Measurements from ENCODE around the genes GALNT11 and KMT2C.

DNA sequence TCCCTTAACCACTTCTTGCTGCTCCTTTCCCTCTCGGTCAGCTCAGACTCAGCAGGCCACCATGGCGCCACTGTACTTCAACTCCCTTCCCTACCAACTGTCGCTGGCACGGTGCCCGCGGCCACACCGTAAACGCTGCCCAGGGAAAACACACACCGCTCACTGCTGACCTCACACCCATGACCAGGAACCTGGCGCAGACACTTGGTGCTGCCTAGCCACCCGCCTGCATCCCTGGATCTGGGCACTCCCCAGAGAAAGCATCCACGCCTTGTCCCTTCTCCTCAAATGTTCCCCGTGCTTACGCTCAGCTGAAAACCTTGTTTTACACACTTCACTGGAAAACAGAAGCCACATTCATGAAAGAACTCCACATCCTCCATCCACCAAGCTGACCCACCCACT, 28.4 kb upstream of the CRYGN start:
- PRO-cap: no peak

- PRO-cap: unidirectional peak, minus-strand start at chr7:151520785; unidirectional peak, minus-strand start at chr7:151520905
Measured at GRCh38 chr7:151520731-151521100, 1.0 kb upstream of the RHEB start.

DNA sequence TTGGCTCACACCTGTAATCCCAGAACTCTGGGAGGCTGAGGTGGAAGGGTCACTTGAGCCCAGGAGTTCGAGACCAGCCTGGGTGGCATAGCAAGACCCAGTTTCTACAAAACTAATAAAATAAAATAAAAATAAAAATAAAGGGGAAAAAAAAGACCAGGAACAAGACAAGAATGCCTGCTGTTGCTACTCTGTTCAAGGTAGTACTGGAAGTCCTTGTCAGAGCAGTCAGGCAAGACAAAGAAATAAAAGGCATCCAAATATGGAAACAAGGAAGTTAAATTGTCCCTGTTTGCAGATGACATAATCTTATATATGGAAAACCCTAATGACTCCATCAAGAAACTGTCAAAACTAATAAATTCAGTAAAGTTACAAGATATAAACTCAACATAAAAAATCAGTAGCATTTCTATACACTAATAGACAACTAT, 76.2 kb upstream of the RHEB start:
- PRO-cap: no peak

DNA sequence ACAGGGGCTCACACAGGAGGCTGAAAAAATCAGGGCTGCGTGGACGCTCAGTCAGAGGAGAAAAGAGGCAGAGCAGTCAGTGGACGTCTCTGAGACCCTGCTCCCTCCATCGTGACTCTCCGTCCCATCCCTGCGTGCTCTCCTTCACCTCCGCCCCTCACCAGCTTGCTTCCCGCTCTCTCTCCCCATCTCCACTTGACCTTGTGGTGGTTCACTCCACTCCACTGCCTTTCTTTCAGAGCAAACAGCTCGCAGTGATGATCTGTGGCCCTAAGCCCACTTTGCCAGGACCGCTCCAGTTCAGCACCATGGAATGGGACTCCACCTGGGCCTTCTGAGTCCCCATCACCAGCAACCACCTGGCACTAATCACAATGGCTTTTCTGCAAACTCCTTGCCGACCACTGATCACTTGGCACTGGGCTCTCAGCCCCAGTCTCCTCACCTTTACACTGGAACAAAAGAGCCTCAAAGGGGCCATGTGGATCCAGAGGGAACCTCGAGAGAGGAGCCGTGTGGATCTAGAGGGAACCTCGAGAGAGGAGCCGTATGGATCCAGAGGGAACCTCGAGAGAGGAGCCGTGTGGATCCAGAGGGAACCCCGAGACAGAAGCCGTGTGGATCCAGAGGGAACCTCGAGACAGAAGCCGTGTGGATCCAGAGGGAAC, 94.9 kb upstream of the RHEB start:
- PRO-cap: no peak

DNA sequence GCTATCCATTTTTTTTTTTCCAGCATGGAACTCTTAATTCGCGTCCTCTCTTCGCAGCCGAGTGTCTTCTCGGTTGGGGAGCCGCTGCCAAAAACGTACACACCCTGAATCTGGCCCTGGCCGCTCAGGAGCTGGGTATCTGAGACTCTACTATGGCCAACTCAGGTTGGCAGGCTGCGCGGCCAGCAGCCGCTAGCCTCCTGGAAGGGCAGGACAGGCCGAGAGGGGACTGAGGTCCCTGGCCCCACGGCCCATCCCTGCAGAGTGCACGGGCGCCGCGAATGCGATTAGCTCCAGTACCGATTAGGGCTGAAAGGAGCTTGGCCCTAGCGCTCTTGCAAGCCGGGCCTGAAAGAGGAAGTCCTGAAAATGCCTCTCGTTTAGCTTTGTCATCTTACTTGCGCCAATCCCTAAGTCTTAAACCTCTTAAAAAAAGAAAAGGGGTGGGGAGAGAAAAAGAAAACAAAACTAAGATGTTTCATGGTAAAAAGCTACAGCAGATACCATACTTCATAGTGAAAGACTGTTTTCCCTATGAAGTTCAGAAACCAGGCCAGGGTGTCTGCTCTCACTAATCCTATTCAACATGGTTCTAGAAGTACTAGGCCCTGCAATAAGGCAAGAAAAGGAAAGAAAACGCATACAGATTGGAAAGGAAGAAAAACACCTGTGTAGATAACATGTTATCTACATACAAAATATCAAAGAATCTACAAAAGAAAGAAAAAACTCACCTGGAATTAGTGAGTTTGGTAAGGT, 113.3 kb upstream of the RHEB start:
- PRO-cap: unidirectional peak, minus-strand start at position 266 of the sequence

DNA sequence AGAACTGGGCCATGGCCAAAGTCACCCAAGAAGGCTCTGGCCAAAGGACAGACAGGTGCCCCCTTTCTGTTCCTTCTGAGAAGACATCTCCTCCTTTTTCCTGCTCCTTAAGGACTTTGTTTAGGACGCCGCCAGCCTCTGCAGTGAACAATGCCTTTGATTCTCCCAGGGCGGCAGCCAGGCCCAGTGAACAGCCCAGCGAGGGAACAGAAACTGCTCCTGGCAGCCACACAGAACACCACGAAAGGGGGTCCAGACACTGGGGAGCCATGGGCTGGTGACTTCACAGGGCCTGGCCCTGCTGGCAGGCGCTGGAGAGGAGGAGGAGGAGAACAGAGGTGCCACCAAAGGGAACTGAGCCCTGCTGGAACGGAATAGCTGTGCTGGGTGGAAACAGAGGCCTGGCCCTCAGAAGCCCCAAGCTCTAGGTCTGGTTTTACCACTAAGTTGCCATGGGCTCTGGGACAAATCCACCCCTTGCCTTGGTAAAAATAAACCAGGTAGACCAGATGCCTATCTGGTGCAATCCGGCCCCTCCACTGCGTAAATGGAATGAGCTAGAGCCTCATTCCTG, 163.3 kb upstream of the RHEB start:
- PRO-cap: no peak

DNA sequence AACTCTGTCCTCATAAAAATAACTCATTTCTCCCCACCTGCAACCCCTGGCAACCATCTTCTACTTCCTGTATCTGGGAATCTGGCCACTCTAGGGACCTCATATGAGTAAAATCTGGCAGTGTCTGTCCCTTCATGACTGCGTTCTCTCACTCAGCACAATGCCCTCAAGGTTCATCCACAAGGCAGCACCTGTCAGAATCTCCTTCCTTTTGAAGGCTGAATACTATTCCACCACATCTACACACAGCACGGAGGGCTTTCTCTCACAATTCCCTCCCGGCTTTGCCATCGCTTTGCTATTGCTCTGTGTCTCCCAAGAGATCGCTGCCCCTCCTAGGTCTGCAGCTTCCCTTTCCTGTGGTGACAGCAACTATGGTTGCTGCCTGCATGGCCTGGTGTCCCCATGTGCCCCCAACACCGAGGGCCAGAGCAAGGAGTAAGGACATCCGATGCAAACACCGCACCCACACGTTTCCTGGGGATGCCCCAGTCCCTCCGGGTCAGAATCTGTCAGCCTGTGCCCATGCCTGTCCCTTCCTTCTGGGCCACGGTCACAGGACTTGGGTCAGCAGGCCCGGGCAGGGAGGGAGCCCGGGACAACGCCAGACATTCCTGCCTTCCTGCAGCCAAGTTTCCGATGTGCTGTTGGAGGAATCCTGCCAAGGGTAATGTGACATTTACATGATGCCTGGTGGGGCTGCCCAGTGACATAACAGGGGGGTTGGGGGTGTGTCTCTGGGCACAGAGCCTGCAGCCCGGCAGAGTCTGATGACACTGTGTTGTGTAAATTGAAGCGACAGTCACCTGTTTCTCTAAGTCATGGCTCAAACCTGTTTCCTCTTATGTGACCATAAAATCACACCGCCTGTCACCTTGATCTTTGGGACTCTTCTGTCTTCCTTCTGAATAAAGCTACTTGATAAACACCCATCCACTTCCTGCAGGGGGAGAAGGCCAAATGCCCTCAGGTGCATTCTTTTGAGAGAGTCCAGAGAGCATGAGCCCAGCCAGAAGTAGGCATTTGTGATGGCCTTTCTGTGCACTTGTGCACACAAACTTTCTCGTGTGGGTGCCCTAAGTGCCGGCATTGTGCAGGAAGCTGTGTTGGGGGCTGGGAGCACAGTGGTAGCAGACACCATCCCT, 175.1 kb upstream of the RHEB start:
- PRO-cap: no peak

DNA sequence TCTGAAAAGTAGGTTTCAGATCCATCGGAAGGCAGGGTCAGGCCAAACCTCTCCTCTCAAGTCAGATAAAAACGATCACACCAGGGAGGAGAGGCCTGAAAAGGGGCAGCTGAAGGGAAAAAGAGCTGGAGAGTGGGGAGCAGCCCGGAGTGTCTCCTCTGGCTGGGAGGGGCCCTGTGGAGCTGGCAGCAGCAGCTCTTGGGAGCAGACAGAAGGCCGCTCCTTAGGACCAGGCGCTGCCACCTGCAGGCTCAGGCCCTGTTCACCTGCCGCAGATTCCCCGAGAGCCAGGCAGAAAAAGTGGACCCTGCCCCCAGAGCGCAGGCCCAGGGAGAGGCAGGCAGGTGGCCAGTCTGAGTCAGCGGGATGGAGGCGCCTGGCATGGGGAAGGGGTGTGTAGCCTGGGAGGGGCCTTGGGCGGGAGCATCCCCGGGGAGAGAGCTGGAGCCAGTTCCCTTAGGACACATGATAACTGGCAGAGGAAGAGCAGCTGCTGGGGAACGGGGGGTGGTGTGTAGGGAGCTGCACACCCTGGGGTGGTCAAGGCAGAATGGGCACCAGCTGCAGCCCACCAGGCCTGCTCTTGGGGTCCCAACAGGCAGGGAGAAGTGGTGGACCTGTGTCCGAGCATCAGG, 177.1 kb upstream of the RHEB start:
- PRO-cap: no peak

- PRO-cap: no peak
Measured at GRCh38 chr7:151748730-151749100, 128.2 kb downstream of the PRKAG2 start.

GRCh38 chr7:151810376-151810813, 66.5 kb downstream of the PRKAG2 start:
- PRO-cap: no peak

- PRO-cap: no peak
Measured at GRCh38 chr7:151864872-151865620, 11.9 kb downstream of the PRKAG2 start.

- PRO-cap: bidirectional peak, plus-strand start at chr7:152025369, minus-strand start at chr7:152025381; bidirectional peak, plus-strand start at chr7:152025779, minus-strand start at chr7:152025588; bidirectional peak, plus-strand start at chr7:152025923, minus-strand start at chr7:152025890
Measured at GRCh38 chr7:152025196-152026427, at the start of gene GALNT11. Gene GALNT11, plus strand, starts transcription at chr7:152025674.

DNA sequence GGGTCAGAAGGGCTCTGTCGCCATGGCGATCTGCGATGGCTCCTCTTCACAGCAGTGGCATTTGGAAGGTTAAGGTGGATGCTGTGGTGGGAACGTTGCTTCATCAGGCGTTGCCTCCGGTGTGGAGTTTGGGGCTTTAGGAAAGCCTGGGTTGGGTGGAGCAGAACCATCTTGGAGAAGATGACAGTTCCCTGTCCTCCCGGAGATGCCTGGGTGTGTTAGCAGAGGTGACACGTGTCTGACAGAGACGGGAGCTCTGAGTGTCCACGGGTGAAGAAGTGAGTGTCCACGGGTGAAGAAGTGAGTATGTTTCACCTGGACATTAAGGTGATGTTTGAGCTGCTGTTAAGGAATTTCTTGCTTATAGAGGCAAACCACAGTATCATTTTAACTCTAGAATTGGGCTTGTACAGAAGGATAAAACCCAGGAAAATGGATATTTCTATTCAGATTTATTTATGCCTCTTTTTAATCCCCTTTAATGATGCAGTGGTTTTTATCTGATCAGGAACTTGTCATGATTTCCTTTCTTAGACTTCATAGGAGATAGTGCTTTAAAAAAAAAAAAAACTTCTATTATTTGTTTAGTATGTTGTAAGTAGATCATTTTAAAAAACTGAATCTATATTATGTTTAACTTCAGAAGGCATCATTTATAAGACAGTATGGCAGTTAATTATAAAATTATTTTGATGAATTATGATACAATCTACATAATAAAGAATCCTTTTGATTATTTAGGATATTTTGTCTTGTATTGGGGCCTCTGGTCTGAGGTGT, 96.3 kb downstream of the GALNT11 start:
- PRO-cap: no peak

DNA sequence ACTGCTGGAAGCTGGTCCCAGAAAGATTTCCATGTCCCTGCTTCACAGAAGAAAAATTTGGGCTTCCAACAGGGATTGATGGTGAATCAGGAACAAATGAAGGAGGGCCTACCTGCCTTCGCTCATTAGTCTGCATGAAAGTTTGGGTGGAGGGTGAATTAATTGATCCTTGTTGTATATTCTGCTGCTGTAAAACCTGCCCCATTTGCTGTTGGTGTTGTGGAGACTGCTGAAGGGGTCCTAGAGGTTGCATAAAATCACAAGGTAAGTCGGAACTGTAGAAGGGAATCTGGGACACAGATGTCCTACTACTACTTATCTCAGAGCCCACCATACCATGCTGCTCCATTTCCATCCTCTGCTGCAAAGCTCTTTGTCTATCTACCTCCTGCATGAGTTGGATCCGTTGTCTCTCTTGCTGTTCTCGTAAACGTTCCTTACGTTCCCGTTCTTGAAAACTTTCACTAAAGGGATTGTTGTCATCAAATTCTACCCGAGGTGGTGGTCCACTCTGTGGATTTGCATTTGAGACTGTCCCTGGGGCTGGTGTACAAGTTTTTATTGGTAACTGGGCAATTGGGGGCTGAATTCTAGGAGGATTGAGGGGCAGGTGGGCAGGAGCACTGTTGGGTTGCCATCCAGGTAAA, 137.6 kb downstream of the GALNT11 start:
- PRO-cap: no peak

DNA sequence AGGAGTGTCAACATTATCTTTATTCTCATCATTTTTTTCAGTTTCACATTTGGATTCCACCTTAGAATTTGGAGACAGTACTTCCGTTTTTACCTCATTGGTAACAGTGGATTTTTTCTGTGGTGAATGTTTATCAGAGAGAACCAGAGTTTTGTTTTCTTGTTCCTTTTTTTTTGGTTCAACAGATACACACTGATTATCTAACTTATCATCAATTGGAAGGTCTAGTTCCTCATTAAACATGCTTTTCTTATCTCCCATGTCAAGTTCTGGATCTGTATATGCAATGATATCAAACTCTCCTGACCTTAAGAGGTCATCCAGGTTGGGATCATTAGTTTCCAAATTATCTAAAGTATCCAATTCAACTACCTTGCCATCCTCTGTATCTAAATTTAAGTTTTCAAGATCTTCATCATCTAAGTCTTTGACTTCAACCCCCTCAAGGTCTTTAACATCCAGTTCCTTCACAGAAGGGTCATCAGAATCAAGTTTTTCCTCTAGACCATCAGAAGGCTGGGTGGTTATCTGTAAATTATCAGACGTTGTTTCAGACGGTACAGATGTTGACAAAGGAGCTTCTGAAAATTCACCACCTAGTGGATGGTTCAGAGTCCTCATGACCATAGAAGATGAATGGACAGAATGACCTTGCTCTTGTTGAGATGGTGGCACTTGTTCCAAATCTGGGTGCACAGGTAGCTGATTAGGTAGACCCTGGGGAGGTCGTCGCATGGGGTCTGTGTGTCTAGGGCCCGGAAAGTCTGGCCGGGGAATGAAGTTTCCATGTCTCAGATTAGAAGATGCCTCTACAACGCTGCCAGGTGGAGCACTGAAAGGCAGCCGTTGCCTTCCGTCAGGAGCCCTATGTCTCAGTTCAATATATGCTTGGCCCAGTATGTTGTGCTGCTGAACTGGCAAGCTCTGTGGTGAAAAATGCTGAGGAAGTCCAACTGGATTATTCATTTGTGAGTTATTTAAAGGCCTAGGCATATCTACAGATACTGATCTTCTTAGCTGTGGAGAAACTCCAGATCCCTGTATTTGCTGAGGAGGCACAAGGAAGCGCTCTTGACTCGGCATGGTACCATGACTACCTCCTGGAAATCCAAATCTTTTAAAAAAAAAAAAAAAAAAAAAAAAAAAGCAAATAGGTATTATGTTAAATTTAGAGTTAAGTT, 151.8 kb downstream of the GALNT11 start:
- PRO-cap: no peak

- PRO-cap: no peak
Measured at GRCh38 chr7:152223945-152224751, 198.7 kb downstream of the GALNT11 start.

DNA sequence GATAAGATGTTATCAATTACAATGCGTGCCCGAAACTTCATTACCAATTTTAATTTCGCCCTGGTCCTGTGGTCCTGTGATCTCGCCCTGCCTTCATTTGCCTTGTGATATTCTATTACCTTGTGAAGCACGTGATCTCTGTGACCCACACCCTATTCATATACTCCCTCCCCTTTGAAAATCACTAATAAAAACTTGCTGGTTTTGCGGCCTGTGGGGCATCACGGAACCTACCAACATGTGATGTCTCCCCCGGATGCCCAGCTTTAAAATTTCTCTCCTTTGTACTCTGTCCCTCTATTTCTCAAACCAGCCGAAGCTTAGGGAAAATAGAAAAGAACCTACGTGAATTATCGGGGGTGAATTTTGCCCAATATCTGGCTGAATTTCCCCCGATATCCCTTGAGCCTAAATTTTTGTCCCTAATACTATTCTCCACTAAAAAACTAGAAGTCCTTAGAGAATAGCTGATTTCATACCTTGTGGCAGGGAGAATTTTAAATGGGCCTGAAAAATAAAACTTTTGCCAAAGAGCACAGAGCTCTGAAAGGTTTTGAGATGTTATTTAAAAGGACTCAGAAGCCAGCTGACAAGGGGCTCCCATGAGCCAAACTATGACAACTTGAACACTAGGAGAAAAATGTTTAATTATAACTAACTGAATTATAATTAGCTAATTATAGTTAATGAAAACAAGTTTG, 83.4 kb downstream of the KMT2C start:
- PRO-cap: no peak

DNA sequence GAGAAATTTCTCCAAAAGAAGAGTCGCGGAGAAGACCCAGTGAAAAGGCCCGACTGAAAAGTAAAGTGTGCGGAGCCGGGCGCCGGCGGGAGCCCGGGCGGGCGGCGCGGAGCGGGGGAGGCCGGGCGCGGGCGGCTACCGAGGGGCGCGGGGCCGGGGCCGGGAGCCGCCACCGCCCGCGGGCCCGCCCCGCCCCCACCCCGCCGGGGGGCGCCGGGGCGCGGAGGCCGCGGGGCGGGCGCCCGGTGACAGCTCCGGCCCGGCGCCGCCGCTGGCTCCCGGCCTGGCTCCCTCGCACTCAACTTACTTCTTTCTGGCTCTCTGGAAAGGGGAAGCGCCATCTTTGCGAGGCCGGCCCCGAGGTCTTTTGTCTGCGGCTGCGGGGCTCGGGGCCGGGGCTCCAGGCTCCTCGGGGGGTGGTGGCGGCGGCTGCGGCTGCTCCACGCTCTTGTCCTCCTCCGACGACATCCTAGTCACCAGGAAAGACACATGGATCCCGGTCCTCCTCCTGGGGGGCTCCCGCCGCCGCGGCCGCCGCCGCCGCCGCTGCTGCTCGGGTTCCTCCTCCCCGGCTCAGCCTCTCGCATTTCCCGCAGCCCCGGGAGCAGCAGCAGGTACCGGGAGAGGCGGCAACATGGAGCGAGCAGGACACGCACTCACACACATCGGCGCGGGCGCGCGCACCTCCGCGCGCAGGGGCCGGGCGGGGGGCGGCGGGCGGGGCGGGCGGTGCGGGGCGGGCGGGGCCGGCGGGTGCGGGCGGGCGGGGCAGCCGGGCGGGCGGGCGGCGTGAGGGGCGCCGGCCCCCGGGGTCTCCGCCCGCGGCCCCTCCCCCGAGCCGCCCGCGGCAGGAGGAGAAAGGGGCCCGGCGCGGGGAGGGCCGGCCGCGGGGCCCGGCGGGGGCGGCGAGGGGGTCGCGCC, at the start of gene KMT2C:
TSS of gene KMT2C (minus strand) at position 685 of the 921 bp plus-strand sequence.
- PRO-cap: bidirectional peak, plus-strand start at position 370 of the sequence, minus-strand start at position 369 of the sequence; bidirectional peak, plus-strand start at position 856 of the sequence, minus-strand start at position 589 of the sequence

DNA sequence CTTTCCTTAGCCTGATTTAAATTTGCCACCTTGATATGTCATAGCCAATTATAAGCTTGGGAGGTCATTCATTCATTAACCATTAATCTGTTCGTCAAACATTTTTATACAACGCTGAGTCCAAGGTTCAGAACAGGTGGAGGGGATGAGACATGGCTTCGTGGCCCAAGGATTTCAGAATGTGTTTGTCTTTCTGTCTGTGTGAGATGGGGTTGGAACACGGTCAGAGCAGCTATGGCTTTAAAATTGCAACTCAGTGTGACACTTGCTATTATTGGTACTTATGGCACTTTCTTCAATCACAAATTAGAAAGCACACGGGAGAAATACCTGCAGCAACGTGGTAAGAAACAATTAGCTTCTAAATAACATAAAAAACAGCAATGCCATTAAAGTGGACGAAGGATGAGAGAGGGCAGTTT, 157.9 kb downstream of the PAXIP1 start:
- PRO-cap: no peak

DNA sequence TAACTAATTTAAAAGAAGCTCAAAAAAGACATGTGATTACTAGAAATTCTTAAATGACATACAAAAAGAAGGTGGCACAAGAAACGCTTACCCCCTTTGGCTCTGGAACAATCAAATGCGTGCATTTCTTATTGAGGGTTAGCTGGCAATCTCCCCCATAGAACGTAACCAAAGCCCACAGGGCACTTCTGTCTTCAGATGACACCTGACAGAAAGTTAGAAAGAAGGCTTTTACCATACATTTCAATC, 19.9 kb downstream of the PAXIP1 start:
- PRO-cap: no peak

Measured in endodermal cell (in vitro differentiated cells).